ENCODE data around the genes ARRDC4 and SYNM.

GRCh38 chr15:96284852-96285622 lies 45.5 kb upstream of the NR2F2 start:
- PRO-cap = no peak

DNA sequence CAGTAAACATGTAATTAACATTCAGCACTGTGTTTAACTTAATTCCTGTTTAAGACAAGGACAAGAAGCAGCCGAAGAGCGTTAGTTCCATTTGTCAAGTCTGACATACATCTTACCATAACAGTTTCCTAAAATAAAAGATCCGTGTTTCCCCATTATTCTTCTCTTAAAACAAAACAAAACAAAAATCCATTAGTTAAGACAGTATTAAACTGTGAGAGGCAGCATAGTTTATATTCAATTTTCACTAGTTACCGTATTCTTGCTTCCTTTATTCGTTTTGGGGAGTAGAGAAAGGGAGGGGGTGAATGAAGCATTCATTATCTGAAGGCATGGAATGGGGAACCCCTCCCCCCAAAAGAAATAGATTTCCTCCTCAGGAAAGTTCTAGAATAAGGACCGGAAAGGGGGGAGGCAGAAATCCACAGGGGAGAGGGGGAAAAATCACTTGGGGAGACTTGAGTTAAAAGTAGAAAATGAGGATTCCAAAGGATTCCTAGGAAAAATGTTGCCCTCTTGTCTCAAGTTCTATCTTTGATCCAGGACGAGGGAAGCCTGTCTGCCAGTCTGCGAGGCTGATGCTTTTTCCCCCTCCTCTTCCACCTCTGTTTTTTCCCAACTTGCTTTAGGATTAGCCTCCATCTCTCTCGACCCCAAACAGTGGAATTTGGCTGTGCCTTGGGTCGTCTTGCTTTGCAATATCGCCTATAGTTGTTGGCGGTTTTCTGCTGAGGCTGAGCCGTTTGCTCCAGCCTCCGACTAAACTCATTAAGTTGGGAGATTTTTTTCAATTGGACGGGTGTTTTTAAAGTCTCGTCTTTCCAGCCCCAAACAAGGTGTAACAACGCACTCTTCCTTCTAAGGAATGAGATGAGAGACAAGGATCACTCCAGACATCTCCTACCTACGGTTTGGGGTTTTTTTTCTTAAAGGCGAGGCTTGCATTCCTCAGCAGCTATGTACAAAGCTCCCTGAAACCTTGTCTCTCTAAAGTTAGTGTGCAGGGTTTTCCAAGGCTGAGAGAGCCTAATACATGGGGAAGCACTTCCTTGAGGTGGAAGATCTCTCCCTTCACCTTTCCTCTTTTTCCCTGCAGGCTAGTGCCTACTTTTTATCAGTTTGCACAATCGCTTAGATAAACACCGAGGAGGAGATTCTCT lies 5.1 kb upstream of the NR2F2 start:
- PRO-cap = unidirectional peak, plus-strand start at position 524 of the sequence; bidirectional peak, plus-strand start at position 656 of the sequence, minus-strand start at position 629 of the sequence; bidirectional peak, plus-strand start at position 990 of the sequence, minus-strand start at position 867 of the sequence

DNA sequence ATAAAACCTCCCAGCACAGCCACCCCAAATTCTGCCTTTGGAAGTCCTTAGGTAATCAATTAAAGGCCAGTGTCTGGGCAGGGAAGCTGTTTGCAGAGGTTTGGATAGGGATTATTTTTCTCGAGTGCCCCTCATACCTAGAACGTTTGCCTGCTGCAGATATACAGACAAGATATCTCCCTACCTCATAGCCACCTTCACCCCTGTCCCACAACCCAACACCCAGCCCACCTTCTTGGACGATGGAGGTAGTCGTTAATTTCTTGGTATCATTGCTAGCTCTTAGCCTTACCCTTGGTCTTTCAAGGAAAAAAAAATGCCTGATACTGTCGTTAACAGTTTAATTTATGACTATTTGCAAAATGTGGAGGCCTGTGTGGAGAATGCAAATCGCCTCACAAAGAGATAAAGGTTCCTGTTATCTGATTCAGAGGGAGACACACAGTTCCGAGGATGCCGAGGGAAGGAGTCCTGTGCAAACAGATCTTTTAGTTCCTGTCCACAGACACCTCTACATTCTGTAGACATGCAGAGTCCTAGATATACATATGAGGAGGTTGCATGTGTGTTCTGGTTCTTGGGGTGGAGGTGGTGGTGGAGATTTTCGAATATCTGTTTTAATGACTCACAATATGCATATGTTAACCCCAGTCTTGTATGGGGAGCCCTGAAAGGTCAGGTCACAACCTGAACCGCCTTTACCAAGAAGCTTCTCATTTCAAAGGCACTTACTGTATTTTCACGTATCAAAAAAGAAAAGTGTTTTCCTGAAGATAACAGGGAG lies 5.5 kb downstream of the NR2F2 start:
- PRO-cap = unidirectional peak, plus-strand start at position 442 of the sequence

- PRO-cap = no peak
Measured at GRCh38 chr15:96338724-96339139, 8.2 kb downstream of the NR2F2 start.

GRCh38 chr15:96356469-96357560 lies 26.3 kb downstream of the NR2F2 start:
- PRO-cap = bidirectional peak, plus-strand start at chr15:96357100, minus-strand start at chr15:96356903; bidirectional peak, plus-strand start at chr15:96357402, minus-strand start at chr15:96357363

GRCh38 chr15:97295680-97296557 lies 664.6 kb upstream of the ARRDC4 start:
- PRO-cap = unidirectional peak, plus-strand start at chr15:97295933; bidirectional peak, plus-strand start at chr15:97296131, minus-strand start at chr15:97296104; bidirectional peak, plus-strand start at chr15:97296298, minus-strand start at chr15:97296296

DNA sequence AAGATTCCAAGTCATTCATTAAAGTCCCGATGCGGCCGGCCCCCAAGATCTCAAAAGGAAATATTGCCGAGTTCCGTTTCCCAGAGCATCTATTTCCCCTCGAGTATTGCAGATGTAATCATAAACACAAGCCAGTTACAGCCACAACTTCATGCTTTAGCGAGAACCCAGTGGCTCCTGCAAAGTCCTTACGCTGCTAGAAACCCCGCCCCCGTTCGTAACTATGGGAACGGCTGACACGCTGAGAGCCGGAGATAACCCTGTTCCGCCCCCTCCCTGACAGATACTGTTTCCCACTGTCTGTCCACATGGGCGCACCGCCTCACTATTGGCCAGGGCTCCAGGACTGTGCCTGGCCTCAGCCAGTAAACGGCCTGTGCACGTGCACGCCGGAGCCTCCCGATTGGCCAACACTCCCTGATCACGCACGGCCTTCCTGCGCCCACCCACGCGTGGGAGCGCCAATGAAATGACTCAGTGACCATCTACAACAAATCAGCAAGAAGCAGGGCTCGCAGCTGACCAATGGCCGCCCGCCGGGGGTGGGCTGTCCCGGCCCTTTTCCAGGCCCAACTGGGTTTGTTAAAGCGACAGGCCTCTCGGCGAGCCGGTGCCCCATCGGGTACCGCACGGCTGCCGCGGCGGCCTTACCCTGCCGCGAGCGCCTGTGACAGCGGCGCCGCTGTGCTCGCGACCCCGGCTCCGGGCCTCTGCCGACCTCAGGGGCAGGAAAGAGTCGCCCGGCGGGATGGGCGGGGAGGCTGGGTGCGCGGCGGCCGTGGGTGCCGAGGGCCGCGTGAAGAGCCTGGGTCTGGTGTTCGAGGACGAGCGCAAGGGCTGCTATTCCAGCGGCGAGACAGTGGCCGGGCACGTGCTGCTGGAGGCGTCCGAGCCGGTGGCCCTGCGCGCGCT lies at the start of gene ARRDC4:
ARRDC4 (plus strand) TSS at position 590 of the 912 bp plus-strand sequence.
- PRO-cap = unidirectional peak, plus-strand start at position 590 of the sequence

GRCh38 chr15:97968960-97969663 lies 8.6 kb downstream of the ARRDC4 start:
- PRO-cap = no peak

GRCh38 chr15:98554972-98555256 lies 93.4 kb upstream of the IGF1R start:
- PRO-cap = no peak

DNA sequence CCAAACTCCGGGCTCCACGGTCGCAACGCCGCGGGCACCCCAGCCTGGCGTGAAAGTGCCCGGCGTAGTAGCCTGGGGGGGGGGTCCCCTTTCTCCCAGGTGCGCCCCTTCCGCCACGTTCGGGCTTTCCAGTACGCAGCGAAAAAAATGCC lies 621 bp upstream of the IGF1R start:
- PRO-cap = no peak

DNA sequence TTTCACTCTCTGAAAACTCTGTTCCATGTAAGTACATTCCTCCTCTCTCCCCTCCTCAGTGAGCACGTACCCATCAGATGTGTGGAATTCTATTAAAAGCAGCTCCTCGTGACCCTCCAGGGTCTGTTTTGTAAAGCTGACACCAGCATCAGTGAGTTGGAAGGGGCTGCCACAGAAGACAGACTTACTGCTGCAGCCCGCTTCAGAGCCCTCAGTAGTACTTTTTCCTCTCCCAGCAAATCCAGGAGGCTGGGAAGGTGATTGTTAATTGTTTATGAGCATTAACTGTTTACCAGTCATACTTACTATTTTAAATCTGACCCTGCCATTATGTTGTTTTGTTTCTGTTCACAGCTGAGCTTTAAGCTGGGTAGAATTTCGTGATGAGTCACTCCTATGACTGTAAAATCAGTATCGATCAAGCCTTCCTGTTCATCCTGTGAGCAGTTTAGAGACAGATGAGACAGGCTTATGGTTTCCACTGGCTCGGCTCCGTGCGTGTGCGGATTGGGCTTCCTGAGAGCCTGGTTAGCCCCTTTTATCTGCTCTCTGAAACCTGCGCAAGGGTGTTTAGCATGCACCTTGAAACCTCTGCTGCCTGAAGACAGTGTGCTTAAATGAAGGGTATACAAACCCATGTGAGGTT lies 20.5 kb downstream of the IGF1R start:
- PRO-cap = no peak

DNA sequence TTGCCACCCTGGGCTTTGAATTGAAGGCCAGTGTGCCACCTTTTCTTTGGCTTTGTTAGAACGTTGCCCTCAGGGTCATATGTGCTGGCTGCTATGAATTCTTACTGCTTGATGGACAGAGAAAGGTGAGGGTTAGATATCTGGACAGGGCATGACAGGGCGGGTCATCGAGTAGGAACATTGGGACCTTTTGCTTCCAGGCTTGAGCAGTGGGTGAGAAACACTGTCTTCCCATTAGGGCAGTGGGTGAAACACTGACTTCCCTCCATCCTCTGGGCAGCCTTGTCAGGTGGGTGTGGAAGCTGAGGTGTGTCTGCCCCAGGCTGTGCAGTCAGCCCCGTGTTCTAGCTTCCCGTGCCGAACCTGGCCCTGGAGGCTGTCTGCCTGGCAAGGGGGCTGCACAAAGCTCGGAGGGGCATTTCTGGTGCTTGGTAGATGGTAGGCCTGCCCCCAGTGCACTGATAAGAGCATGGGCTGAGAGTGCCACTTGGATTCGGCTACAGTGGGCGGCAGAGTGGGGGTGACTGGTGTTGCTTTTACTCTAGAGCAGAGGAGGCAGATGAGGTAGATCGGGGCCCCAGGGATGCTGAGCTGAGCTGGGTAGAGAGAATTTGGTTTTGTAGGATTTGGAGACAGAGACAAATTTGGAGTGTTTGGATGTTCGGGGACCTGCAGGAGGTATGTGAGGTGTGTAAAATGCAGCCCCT lies 21.2 kb downstream of the IGF1R start:
- PRO-cap = no peak

GRCh38 chr15:98775148-98775990 lies 127.0 kb downstream of the IGF1R start:
- PRO-cap = no peak

GRCh38 chr15:98786696-98787389 lies 138.5 kb downstream of the IGF1R start:
- PRO-cap = no peak

- PRO-cap = no peak
Measured at GRCh38 chr15:98794642-98795135, 146.3 kb downstream of the IGF1R start.

- PRO-cap = no peak
Measured at GRCh38 chr15:98845132-98845546, 162.5 kb downstream of the PGPEP1L start.

GRCh38 chr15:98850749-98851563 lies 156.6 kb downstream of the PGPEP1L start:
- PRO-cap = no peak

- PRO-cap = no peak
Measured at GRCh38 chr15:98963851-98964372, 43.7 kb downstream of the PGPEP1L start.

GRCh38 chr15:99104946-99105396 lies at the start of gene SYNM:
Gene SYNM, plus strand, starts transcription at chr15:99105080.
- PRO-cap = bidirectional peak, plus-strand start at chr15:99105080, minus-strand start at chr15:99104908

- PRO-cap = no peak
Measured at GRCh38 chr15:99108903-99109150, 3.9 kb downstream of the SYNM start.